Karpas-422 (cell line): ENCODE results near the genes TNFAIP8L3, MYO5C and ATOSA.

- PRO-cap: bidirectional peak, plus-strand start at chr15:50354056, minus-strand start at chr15:50353920
- RAMPAGE, long total RNA: no peak
These were observed 953 bp downstream of the GABPB1 start for GRCh38 chr15:50353860-50354629.

DNA sequence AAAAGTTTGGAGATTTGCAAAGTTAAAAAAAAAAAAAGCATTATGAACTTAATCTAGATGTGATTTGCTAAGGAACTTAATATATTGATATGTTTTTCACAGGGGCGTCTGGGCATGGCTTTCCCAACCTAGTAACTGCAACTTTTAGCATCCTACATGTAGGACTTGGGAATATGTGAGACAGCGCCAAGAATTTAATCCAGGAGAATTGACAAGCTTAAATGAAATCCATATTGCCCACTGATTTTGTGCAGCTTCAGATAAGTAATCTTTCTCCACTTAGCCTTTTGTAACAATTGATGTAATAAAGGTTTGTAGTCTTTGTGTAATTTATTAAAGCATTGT, 972 bp upstream of the GABPB1 start:
- PRO-cap: no peak
- RAMPAGE, long total RNA: no peak

DNA sequence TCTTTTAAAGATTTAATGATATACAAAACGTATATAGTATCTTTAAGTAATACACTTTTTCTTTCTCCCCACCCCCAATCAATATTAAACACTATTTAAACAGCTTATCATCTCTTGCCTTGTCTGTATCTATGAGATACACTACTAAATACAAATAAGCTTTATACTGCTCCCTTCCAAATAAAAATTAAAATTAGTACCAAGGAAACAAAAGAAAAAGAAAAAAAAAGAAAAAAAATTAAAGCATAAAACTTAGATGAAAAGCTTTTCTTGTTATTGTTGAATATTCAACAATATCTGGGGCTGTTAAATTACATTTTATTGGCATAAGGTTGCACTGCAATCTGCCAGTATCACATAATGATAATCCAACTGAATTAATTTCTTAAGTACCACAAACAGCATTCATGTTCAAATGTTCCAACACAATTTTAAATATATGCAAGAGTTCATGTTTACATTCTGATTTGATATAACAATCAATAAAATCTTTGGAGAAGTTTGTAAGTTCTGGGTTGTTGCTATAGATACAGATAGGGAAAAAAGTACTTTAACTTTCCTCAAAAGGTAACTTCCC, 13.9 kb upstream of the USP50 start:
- PRO-cap: no peak
- RAMPAGE, long total RNA: no peak

DNA sequence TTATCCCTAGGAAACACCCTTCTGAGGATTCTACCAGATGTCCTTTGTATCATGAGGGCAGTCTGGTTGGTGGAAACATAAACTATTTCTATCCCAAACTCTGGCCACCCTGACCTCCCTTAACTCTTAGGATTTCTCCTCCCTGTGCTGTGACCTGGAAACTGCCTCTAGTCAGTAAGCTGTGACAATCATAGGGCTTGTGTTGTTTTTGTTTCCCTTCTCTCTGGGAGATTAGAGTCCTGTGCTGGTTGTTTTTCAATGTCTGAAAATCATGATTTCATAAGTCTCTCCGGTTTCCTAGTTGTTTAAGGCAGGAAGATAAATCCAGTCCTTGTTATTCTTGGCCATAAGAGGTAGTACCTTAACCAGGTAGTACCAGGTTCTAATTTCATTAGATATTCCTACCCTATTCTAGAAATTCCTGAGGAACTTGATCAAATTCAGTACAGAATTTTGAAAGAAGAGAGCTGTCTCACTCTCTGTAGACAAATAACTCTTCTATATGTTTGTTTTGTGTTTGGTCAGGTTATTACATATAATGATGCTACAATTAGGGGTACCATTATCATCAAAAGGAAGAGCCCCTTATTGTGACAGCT, 77.9 kb downstream of the TNFAIP8L3 start:
- PRO-cap: no peak
- RAMPAGE, long total RNA: no peak

DNA sequence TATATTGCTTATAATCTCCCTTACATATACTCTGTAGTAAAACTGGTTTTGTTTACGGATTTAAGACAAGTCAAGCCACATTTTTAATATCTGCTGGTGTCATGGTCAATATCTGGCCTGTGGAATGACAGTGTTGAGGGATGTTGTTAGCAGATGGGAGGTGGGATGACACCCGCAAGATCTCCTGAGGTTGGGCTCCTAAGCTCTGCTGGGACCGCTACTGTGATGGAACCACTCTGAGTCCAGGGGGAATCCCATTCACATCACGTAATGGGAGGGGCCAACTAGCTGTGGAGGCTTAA, 18.6 kb downstream of the TNFAIP8L3 start:
- PRO-cap: no peak
- RAMPAGE, long total RNA: no peak

- PRO-cap: no peak
- RAMPAGE, long total RNA: no peak
These were observed at the start of gene TNFAIP8L3 for GRCh38 chr15:51094588-51095679. Gene TNFAIP8L3, minus strand, starts transcription at chr15:51094906.

- PRO-cap: no peak
- RAMPAGE, long total RNA: no peak
These were observed 19.1 kb downstream of the DMXL2 start for GRCh38 chr15:51603475-51603929.

DNA sequence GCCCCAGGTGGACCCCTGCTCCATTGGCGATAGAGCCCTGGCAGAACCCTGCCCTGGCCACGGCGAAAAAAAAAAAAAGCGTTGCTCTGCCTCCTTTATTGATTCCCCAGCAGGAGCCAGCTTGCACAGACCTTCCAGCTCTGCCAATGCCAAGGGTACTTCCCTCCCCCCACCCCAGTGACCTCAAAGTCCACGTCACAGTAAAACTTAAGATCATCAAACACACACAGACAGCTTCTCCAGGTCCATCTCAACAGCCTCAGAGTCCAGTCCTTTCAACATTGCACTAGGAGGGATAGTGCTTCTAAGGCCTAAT, 478 bp upstream of the LYSMD2 start:
- PRO-cap: no peak
- RAMPAGE, long total RNA: no peak

- PRO-cap: no peak
- RAMPAGE, long total RNA: no peak
These were observed 22.7 kb downstream of the TMOD3 start for GRCh38 chr15:51852109-51852579.

DNA sequence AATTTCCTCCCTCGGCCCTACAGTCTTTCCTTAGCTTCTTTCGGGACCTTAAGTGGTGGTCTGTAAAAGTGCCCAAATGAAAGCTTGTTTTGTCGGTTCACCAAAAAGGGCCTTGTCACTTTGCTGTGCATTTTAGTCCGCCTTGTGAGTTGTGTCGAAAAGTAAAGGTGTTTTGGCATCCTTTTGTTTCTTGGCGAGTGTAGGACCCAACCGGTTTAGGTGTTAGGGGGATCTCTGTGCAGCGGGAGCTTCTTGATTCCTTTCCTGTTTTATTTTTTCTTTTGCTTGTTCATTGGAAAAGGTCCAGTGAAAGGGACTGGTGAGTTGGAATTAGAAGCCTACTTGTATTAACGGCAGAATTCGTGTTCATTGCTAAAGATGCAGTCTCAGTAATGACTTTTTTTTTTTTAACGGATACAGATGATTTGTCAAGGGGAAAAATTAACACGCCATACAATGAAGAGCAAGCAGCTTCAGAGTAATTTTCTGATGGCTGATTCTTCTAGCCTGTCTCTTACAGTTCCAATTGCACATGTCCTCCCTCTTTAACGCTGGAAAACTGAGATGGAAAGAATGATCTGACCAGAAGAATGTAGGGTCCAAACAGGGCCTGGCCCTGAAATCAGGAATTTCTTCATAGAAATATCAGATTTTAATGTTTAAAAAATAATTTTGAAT, 1.2 kb downstream of the MAPK6 start:
- PRO-cap: no peak
- RAMPAGE, long total RNA: no peak

DNA sequence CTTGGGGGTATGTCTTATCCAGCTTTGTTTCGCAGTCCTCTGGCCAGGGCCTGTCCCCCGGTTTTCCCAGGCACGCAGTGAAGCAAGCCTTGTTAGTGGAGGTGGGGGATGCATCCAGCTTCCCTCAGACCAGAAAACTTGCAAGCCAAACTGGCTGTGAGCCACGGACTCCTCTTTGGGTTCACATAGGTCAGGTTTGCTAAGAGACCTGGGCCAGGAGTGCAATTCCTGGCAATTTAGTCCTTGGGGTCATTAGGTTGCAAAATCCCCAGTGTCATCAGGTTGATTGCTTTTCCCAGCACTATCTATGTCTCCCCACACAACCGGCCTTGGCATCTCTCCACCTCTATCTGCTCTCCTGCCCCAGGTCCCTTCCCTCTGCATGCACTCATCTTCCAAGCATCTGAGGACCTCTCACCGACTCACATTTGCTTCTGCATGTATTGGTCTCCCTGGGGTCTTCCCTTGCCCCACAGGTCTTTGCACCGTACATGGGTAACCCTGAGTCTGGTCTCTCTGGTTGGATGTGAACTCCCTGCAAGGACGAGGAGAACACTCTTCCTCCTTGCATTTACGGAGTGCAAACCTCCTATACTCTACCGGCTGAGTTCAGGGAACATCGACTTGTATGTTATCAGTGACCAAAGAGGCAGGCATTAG, 34.2 kb downstream of the BCL2L10 start:
- PRO-cap: no peak
- RAMPAGE, long total RNA: no peak

DNA sequence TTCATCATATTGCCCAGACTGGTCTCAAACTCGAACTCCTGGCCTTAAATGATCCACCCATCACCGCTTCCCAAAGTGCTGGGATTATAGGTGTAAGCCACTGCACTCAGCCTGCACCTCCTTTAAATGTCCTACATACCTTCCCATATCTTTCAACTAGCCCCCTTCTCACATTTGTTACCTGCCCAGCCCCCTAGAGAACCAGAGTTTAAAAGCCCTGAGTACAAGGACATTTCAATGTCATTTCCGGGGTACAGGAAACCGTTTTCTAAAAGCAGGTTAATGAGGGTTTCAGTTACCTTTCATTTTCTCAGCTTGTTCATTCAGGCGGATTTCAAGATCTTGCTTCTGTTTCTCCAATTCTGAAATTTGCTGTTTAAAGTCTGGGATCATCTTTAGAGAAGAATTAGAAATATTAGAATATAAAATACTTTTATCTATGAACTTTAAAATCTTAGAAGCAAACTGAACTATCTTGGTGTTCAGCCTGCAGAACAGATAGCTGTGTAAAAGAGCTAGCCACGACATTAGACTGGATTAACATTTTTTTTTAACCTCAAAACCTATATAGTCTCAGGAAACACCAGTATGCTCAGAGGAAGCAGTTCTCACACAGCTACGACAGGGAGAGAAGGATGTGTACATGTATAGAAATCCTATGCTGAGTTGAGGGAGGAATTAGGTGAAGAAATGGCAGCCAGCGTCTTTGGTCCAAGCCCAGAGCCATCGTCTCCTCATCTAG, 29.8 kb upstream of the GNB5 start:
- PRO-cap: unidirectional peak, plus-strand start at position 664 of the sequence
- RAMPAGE, long total RNA: no peak

DNA sequence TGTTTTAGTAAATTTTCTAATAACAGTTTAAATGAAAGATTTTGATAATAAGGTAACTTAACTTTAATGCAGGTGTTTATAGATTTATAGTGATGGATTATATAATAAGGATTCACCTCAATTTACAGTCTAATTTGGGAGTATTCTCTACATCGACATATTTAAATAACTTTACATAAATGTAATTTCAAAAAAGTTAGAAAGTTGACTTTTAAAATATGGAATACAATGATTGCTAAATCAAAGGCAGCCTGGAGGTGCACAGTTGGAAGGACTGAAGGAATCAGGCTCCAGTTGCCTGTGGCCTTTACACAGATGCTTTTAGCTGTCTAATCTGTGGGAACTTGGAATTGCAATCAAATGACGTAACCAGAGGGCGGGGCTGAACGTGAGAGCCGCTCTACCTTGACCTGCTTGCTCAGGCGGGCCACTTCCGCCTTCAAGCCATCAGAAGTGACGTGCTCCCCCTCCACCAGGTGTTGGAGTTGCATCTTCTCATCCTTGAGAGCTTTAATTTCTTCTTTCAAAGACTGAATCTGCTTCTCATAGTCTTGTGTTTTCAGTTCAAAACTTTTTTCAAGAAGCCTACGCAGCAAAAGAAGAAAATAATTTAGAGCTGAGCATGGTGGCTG, 37.7 kb upstream of the GNB5 start:
- PRO-cap: no peak
- RAMPAGE, long total RNA: no peak

- PRO-cap: no peak
- RAMPAGE, long total RNA: no peak
These were observed 37.9 kb downstream of the MYO5C start for GRCh38 chr15:52257555-52258268.

DNA sequence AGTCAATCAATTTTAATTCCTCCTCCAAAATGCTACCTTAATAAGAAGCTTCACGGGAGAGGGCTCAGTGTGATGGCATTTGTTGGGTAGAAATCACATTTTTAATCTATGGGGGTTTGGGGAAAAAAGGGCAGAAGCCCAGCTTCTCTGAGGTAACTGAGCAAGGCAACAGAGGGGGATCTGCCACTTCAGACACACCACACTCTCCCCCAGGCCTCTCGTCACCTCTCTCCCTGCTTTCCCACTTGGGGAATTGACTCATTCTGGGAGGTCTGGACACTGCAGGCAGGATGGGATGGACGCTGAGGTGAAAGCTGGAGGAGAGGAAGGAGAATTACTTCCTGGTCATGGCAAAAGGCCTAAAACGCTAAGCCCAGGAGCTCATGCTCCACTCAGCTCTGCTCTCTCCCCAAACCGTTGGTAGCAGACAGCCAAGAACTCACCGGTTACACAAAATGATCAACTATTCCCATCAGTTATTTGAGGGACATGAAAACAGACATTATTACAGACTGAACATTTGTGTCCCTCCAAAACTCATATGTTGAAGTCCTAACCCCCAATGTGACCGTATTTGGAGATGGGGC, 33.2 kb downstream of the MYO5C start:
- PRO-cap: no peak
- RAMPAGE, long total RNA: no peak

- PRO-cap: no peak
- RAMPAGE, long total RNA: no peak
These were observed at the start of gene MYO5C for GRCh38 chr15:52295432-52296314. Gene MYO5C, minus strand, starts transcription at chr15:52295804.

DNA sequence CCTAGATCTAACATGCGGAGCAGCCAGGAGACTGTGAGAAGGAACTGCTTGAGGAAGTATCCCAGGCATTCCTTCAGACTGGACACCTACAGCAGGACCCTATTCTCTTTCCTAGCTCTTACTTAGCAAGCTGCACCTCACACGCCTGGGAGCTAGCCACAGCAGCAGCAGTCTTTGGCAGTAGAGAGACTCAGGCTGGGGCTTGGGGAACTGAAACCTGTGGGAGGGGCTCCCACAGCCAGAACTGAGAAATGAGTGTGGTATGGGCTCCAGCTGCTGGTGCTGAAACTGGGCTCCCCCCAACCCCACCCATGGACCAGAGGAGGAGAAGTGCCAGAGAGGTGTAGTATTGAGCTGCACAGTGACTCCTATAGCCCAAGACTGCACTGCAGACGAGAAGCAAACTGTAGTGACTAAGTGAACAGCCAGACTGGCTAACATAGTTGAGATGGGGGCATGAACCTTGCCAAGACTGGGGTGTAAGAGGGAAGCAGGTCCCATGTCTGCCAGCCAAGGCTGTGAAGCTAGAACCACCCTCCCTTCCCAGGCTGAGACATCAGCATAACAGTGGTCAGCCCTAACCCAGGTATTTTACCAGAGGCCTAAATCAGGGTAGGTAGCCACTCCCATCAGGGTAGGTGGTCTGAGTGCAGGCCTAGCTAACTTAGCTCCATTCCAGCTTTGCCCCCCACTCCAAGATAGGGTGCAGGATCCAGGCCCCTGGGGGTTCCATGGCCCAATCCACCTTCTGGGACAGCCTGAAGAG, 62.4 kb downstream of the MYO5A start:
- PRO-cap: bidirectional peak, plus-strand start at position 319 of the sequence, minus-strand start at position 147 of the sequence
- RAMPAGE, long total RNA: no peak

DNA sequence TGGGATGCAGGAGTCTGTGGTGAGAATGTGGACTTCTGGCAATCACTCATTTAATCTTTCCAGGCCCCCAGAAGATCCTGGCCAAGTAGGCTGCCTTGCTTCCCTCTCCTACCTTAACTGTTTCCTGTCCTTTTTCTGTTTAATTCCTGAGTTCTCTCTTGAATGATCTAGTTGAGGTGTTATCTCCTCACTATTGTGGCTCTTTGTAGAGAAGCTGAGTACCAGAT, 18.0 kb upstream of the MYO5A start:
- PRO-cap: no peak
- RAMPAGE, long total RNA: no peak

DNA sequence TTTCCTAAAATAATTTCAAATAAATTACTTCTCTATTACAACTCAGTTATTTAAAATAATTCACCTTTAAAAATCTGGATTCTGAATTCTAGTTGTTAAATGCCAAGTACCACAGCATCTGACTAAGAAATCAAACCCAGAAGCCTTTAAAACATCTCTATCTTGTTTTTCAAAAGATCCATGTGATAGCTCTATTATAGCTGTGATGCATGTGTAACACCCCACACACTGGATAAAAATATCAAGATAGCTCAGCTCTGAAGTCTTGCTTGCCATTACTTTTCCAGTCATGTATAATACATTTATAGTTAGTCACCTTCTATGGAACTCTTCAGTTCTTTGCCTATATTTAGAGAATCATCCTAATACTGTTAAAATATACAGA, 11.6 kb downstream of the ARPP19 start:
- PRO-cap: no peak
- RAMPAGE, long total RNA: no peak

DNA sequence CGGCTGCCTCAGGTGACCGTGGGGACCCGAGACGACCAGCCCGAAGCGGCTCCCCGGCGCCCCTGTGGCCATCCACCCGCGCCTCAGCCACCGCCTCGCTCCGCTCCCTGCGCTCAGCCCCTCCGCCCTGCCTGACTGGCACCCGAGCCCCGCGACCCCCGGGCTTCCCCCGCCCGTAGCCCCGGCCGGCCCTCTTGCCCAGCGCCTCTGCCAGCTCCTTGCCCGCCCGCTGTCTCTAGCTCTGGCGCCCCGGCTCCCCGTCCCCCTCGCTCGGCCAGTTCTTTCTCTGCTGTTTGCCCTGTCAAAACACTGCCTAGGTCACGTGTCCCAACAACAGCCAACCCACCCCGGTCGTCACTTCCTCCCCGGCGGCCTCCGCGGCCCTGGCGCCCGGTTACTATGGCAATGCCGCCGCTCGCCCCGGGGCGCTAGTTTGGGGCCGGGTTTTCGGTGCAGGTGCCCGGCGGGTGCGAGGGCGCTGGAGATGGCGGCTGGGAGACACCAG, at the start of gene ATOSA:
Gene ATOSA (minus strand): TSS at position 311 of the 505 bp plus-strand sequence.
- PRO-cap: bidirectional peak, plus-strand start at position 431 of the sequence, minus-strand start at position 276 of the sequence
- RAMPAGE, long total RNA: no peak